ENCODE results near the gene RPS6KA5.

- PRO-cap = no peak
- RAMPAGE, long total RNA, 4 experiments = no peak in any of the 4 experiments
Measured at GRCh38 chr14:90502213-90502429, 105.3 kb downstream of the CALM1 start.

GRCh38 chr14:90511323-90511713 lies 114.5 kb downstream of the CALM1 start:
- PRO-cap = unidirectional peak, plus-strand start at chr14:90511549
- RAMPAGE, long total RNA, 4 experiments = no peak in any of the 4 experiments

DNA sequence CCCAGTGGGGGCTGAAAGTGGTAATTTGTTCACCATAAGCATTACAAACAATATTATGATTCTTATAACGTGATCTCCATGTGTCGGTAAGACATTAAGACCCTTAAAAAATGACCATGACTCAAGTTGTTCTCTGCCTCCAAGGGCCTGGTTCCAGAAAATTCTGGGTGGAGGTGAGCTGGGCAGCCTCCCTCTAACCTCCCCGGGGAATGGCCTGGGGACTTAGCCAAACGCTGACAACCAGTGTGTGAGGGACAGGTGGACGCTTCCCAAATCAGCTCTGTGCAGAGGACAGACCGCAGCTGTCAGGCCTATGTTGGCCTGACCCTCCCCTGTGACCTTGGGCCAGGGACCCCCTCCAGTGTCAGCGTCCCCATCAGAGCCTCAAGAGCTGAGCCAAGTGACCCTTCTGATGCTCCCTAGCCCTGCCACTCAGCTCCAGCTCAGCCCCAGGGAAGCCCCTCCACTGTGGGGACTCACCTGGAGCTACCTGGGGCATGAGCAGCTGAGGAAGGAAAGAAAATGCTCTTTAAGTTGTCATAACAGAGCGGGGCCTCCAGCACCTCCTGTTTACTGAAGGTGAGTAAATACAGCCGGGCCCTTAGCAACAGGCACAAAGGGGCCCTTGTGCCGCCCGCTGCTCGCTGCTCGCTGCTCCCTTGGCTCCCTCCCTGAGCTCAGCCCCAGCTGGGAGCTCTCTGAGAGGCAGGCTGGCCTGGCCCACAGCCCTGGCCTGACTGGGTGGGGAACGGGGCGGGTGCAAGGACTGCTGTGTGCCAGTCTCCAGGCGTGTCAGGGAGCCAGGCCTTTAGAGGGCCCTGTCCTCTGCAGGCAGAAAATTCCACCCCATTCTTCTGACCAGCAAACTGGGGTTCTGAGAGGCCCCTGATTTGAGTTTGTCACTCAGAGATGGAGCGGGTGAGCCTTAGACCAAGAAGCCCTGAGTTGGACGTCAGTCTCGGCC lies 116.6 kb downstream of the CALM1 start:
- PRO-cap = bidirectional peak, plus-strand start at position 744 of the sequence, minus-strand start at position 673 of the sequence
- RAMPAGE, long total RNA, 4 experiments = no peak in any of the 4 experiments

GRCh38 chr14:90521125-90521825 lies 124.4 kb downstream of the CALM1 start:
- PRO-cap = no peak
- RAMPAGE, long total RNA, 4 experiments = no peak in any of the 4 experiments

DNA sequence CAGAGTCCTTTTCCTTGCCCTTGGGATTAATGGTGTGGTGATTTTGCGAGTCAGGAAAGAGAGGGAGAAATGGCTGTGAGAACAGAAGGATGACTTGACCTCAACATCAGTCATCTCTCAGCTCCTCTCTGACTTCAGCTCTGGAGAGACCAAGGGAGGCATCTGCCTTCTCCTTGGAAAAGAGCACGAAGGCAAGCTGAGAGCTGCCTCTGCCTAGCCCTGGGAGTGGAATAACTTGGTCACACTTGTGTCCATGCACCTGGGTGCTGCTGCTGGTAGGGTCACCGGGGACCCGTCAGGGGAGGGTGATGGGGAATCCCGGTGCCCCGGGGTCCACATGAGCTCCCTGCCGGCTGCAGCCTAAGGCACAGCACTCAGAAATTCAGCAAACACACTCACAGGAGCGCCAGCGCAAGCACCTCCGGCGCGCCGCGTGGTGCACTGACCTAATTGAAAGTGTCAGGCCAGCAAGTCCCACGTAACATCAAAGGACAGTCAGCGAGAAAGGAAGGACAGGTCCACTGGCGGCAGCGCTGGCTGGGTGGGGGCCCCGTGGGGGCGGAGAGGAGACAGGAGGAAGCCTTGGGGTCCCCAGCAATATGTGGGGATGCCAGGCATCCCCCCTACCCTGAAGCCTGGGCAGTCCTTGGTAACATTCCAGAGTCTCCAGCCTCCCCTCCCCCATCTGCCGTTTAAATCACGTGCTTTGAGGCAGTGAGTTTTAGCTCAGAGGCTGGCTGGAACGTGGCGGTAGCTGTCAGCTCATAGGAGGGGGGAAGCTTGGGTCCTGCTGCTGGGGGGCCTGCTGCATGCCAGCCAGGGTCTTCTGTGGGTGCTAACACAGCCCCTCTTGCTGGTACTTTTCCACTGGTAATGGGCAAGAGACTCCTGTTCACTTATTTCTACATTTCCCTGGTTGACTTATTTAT lies 159.1 kb downstream of the CALM1 start:
- PRO-cap = no peak
- RAMPAGE, long total RNA, 4 experiments = no peak in any of the 4 experiments

GRCh38 chr14:90624772-90625720 lies 191.2 kb downstream of the TTC7B start:
- PRO-cap = no peak
- RAMPAGE, long total RNA, 4 experiments = no peak in any of the 4 experiments

GRCh38 chr14:90785264-90786013 lies 30.8 kb downstream of the TTC7B start:
- PRO-cap = no peak
- RAMPAGE, long total RNA, 4 experiments = no peak in any of the 4 experiments

- PRO-cap = no peak
- RAMPAGE, long total RNA, 4 experiments = no peak in any of the 4 experiments
Measured at GRCh38 chr14:90801297-90801598, 15.0 kb downstream of the TTC7B start.

DNA sequence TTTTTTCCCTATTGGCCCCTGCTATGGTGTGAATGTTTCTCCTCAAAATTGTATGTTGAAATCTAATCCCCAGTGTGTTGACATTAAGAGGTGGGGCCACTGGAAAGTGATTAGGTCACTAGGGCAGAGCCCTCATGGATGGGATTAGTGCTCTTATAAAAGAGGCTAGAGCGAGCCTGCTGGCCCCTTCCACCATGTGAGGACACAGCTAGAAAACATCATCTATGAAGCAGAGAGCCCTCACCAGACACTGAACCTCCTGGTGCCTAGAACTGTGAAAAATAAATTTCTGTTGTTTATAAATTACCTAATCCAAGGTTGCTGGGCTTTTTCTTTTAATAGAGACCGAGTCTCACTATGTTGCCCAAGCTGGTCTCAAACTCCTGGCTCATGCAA lies 51.3 kb downstream of the RPS6KA5 start:
- PRO-cap = no peak
- RAMPAGE, long total RNA, 4 experiments = no peak in any of the 4 experiments

DNA sequence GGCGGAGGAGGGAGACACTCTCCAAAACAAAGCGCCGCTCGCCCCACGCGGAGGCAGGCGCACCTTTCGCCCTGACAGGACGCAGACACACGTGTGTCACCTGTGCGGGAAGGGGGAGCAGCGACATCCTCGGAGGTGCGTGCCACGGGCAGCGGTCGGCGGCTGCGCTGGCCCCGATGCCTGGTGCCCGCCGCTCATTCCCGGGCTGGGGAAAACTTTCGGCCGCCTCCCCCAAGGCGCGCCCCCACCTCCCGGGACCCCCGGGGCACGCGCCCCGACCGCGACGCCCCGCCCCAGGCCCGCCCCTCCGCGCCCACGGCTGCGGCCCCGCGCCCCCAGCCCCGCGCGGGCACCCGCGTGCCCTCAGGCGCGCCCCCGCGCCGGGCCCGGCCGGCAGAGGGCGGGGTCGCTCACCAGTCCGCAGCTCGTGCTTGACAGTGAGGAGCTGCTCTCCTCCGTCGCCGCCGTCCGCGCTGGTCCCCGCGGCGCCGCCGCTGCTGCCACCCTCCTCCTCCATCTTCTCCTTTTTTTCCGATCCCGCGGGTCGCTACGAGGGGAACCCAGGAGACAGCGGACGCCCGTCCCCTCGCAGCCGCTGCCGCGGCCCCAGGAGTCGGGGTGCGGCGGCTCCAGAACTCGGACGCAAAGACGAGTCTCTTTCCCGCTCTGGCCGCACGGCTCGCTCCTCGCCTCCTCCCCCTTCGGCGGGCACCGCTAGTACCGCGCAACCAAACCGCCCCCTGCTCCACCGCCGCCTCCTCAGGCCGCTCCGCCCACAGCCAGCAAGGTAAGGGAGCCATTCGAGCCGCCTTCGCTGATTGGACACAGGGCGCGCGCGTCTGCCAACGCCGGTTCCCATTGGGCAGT lies at the start of gene RPS6KA5:
TSS of gene RPS6KA5 (minus strand) at position 724 of the 867 bp plus-strand sequence.
- PRO-cap = bidirectional peak, plus-strand start at position 416 of the sequence, minus-strand start at position 365 of the sequence; bidirectional peak, plus-strand start at position 613 of the sequence, minus-strand start at position 703 of the sequence
- RAMPAGE, long total RNA, 4 experiments = start-site peak on the plus strand in 1 of 4 experiments, centred at position 442 of the sequence, 39 reads per replicate; start-site peak on the minus strand in 4 of 4 experiments, centred at positions 683 to 701 of the sequence, 442 to 2,282 reads per replicate

DNA sequence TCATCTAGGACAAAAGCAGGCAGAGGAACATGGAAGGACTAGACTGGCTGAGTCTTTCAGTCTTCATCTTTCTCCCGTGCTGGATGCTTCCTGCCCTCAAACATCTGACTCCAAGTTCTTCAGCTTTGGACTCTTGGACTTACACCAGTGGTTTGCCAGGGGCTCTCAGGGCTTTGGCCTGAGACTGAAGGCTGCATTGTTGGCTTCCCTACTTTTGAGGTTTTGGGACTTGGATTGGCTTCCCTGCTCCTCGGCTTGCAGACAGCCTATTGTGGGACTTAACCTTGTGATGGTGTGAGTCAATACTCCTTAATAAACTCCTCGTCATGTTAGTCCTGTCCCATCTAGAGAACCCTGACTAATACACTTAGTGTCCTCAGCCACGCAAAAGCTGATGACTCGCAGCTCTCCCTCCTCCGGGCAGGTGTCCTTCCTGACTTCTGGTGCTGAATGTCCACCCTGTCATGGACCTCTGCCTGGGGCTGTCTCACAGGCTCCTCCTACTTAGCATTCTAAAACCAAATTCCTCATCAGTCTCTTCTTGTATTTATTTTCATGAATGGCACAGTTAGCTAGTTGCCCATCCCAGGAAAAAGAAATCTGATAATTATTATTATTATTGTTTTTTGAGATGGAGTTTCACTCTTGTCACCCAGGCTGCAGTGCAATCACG lies 6.1 kb downstream of the DGLUCY start:
- PRO-cap = no peak
- RAMPAGE, long total RNA, 4 experiments = no peak in any of the 4 experiments

DNA sequence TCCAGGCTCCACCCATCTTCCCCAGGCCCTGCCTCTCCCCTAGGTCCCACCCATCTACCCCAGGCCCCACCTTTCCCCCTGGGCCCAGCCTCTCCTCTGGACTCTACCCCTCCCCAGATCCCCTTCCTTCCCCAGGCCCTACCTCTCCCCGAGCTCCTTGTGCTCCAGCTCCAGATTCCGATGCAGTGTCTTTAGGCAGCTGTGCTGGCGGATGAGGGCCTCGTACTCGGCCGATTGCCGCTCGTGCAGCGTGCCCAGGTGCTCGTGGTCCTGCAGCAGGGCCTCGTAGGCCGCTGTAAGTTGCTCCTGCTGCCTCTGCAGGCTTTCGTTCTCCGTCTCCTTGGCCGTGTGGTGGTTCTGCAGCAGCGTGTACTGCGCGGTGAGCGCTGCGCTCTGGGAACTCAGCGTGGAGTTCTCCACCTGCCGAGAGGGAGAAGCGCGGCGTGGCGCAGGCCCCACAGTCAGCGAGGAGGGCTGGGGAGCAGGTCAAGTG lies 59.1 kb upstream of the GPR68 start:
- PRO-cap = no peak
- RAMPAGE, long total RNA, 4 experiments = no peak in any of the 4 experiments

- PRO-cap = no peak
- RAMPAGE, long total RNA, 4 experiments = start-site peak on the minus strand in 2 of 4 experiments, at chr14:91315655-91316387 at its widest, 5 to 28 reads per replicate
Measured at GRCh38 chr14:91315611-91316611, 71.4 kb upstream of the GPR68 start.

- PRO-cap = no peak
- RAMPAGE, long total RNA, 4 experiments = no peak in any of the 4 experiments
Measured at GRCh38 chr14:91317471-91318123, 73.1 kb upstream of the GPR68 start.

DNA sequence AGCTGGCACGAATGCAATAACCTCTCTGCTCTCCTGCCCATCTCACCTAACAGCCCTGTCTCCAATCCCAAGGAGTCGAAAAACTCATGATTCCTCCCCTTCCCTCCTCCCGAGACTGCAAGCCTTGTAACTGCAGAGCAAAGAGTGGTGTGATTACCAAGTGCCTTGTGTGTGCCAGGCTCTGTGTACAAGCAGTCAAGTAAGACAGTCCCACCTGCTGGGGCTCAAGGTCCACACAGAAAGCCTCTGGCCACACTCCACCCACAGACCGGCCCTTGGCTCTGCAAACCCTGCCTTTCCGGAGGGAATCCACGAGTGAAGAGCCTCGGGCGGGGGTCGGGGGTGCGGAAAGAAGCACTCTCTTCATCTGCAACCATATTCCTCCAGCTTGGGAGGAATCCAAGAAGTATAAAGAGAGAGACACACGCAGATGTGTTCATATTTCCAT lies 84.9 kb downstream of the CCDC88C start:
- PRO-cap = unidirectional peak, minus-strand start at position 173 of the sequence
- RAMPAGE, long total RNA, 4 experiments = no peak in any of the 4 experiments

- PRO-cap = unidirectional peak, plus-strand start at chr14:91355559
- RAMPAGE, long total RNA, 4 experiments = no peak in any of the 4 experiments
Measured at GRCh38 chr14:91354798-91356091, 62.4 kb downstream of the CCDC88C start.

GRCh38 chr14:91373476-91374389 lies 43.9 kb downstream of the CCDC88C start:
- PRO-cap = no peak
- RAMPAGE, long total RNA, 4 experiments = no peak in any of the 4 experiments

DNA sequence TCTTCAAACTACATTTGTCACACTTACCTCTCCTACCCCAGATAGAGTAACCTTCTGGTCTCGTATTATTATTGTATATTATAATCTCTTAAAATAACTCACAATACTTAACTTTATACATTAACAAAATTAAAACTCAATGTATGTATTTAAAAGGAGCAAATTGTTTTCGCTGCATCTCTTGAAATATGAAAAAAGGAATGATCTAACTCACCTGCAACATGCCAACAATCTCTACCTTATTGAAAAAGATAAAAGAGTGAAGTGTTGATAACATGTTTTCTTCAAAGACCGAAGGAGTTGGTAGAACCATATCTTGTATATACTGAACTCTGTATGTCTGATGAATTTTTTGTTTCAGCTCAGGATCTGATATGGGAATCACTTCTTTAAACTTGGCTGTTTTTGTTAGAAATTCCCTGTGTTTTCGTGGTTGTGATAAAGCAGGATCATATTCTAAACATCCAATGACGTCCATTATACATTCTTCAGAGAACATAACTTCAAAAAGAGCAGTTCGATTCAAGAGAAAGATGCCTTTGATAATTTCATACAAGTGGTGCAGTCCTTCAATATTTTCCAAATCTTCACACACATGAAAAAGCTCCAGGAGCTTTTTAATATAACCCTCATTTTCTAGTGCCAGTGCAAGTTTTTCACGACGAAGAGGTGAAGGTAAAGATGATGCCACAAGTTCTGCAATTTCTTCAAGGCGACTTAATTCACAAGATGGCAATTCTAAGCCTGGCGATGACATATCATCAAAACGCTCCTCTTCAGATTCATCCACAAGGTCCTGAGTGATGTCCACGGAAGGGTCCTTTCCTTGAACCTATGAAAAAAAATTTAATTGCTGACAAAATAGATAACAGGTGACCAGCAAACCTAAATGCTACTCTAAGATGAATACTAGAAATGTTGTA lies 28.5 kb downstream of the PPP4R3A start:
- PRO-cap = no peak
- RAMPAGE, long total RNA, 4 experiments = start-site peak on the minus strand in 1 of 4 experiments, centred at position 220 of the sequence, 13 reads per replicate

- PRO-cap = unidirectional peak, minus-strand start at chr14:91511055
- RAMPAGE, long total RNA, 4 experiments = no peak in any of the 4 experiments
Measured at GRCh38 chr14:91510964-91511174, 759 bp upstream of the PPP4R3A start.

- PRO-cap = no peak
- RAMPAGE, long total RNA, 4 experiments = no peak in any of the 4 experiments
Measured at GRCh38 chr14:91883946-91884404, 16.6 kb upstream of the TC2N start.

Data from transverse colon (tissue), 4 donors.